ENCODE measurements around the gene ARL6IP4.

- PRO-cap, 3 experiments = peak in 3 of 3 experiments; most common plus-strand start chr12:122980703 (in 3); most common minus-strand start chr12:122980604 (in 1)
- RAMPAGE, long total RNA = no peak
These were observed at the start of gene ARL6IP4 for GRCh38 chr12:122980122-122981032. Gene ARL6IP4 (plus strand): TSS chr12:122980681.

DNA sequence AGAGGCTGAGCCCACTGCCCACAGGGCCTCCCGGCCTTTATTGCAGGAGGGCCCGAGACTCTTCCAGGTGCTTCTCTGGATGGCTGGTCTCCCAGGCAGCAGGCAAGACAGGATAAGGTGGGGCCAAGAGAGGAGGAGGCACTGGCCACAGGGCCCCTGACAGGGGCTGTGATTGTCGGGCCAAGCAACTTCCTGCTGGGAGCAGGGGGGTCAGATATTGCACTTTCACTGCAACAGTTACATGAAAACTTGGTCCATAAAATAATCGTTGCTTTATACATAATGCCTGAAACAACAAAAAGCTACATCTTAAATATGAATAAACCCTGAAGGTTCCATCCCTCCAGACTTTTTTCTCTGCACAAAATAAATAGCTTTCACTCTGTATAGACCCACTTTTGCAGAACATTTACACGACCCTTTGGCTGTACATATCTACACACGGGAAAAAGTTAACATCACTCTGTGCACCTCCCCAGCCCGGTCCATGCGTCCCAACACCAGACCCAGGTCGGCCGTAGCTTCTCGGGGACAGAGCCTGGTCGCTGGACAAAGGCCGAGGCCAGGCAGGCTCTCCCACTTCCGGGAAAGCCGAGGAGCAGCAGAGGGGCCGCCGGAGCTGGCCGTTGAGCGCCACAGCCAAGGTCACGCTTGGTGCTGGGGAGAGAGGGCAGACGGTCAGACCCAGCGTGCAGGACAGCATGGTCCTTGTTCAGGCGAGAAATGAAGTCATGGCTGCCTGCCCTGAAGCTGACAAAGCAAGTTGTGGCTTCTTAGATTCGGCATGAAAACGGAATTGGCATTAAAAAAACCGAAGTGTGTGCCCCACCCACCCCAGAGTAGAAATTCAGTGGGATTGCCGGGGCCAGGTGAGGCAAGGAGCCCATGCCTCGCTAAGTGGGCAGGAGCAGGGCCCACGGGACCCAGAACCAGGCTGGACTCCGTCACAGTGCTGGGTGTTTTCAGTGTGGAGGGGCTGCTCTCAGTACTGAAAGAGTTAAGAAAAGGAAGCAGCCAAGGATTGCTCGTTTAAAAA lies 4.0 kb downstream of the ARL6IP4 start:
- PRO-cap, 3 experiments = no peak in any of the 3 experiments
- RAMPAGE, long total RNA = no peak

GRCh38 chr12:122998256-122998515 lies 17.7 kb downstream of the ARL6IP4 start:
- PRO-cap, 3 experiments = no peak in any of the 3 experiments
- RAMPAGE, long total RNA = no peak

- PRO-cap, 3 experiments = no peak in any of the 3 experiments
- RAMPAGE, long total RNA = no peak
These were observed 43.9 kb downstream of the PITPNM2 start for GRCh38 chr12:123106857-123107429.

- PRO-cap, 3 experiments = no peak in any of the 3 experiments
- RAMPAGE, long total RNA = no peak
These were observed 41.5 kb downstream of the PITPNM2 start for GRCh38 chr12:123109292-123109872.

DNA sequence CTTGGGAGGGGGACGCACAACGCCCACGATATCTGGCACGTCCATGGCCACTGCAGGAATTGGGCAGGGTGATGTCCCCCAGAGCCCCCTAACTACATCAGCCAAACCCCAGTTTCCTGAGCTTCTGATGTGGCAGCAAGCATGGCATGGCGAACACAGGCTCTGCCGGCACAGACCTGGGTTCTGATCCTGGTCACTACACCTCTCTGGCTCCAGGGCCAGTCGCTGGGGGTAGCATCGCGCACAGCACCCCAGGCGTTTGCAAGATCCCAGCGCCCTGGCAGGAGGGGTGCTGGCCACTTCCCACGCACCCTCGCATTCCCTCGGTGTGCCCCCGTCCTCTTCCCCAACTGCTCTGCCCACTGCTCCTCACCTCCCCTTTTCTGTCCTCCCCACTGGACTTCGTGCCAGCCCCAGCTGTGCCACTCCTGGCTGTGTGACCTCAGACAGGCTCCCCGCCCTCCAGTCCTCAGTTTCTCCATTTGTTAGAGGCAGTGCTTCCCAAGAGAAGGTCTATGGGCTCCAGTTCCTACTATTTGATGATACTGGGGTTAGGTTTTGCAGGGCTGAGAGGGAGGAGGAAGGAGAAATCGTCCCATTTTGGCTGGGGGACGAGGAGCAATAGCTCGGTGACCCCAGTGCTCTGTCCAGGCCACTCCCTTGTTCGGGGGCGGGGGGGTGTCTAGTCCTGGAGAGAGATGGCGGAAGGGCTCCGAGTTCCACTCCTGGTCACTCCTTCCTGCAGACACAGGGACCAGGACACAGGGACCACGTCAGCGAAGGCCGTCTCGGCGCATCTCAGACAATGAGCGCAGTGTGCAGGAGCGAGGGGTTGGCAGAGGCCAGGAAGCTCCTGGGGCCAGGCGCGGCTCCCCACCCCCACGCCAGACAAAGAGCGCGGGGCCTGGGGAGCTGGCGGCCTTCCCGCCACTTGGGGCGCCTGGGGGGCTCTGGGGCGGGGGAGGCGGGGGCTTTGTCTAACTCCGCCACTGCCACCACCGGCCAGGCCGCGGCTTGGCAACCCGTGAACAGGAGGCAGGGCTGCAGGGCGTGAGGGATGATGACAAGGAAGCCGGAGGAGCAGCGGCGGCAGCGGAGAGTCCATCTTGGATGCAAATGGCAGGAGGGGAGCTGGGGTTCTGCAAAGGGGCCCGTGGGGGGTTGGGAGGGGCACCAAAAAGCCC lies 2.5 kb downstream of the CDK2AP1 start:
- PRO-cap, 3 experiments = peak in 1 of 3 experiments; most common plus-strand start position 1,092 of the sequence (in 1); most common minus-strand start position 800 of the sequence (in 1)
- RAMPAGE, long total RNA = no peak

- PRO-cap, 3 experiments = no peak in any of the 3 experiments
- RAMPAGE, long total RNA = no peak
These were observed 767 bp downstream of the KMT5A start for GRCh38 chr12:123384380-123385418.

- PRO-cap, 3 experiments = no peak in any of the 3 experiments
- RAMPAGE, long total RNA = no peak
These were observed 3.9 kb downstream of the KMT5A start for GRCh38 chr12:123387809-123388250.

DNA sequence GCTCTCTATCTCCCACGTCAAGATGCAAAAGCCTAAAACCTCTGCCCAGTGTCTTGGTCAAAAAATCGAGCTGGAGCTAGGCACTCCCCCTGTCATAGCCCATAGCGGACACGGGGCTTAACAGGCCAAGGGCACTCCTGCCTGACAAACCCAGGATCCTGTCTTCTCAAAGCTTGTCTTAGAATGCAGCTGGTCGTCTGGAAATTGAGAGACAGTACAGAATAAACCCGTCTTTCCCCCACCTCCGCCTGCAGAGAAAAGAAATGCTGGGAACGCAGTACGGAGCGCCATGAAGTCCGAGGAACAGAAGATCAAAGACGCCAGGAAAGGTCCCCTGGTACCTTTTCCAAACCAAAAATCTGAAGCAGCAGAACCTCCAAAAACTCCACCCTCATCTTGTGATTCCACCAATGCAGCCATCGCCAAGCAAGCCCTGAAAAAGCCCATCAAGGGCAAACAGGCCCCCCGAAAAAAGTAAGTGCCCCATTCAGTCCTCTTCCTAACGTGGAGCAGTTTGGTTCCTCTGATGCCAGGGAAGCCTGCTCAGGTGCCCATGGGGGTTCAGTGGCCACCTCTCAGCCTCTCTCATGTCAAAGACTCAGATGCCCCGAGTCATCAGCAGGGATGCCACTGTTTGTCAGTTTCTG lies 11.0 kb downstream of the KMT5A start:
- PRO-cap, 3 experiments = no peak in any of the 3 experiments
- RAMPAGE, long total RNA = no peak

DNA sequence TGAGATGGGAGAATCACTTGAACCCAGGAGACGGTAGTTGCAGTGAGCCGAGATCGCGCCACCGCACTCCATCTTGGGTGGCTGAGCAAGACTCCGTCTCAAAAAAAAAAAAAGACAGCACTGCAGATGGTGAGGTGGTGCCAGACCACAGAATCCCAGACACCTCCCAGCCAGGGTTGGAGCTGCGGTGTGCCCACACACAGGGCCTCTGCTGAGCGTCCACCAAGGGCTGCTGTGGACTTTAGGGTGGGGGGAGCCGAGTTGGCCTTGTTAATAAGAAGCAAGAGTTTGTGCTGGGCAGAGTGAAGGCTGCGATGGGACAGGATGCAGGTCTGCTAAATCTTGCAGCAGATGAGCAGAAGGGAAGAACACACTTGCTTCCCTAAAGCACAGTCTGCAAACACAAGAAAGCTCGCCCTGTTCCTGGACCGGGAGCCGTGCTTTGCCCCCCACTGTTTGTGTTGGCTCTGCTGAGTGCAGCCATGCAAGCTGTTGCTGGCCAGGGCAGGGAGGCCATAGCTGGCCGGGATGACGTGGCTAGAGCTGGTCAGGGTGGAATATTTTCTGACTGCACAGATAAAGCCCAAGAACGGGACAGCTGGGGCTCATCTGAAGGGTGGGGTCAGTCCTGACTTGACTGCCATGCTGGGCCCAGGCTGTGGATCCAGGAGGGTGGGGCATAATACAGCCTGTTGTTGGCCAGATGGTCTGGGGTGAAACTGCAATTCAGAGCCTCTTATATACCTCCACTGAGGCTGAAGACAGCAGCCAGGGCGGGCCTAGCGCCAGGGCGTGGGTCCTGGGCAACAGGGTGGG lies 14.5 kb downstream of the KMT5A start:
- PRO-cap, 3 experiments = peak in 1 of 3 experiments; most common plus-strand start position 169 of the sequence (in 1); most common minus-strand start position 92 of the sequence (in 1)
- RAMPAGE, long total RNA = no peak

- PRO-cap, 3 experiments = no peak in any of the 3 experiments
- RAMPAGE, long total RNA = no peak
These were observed 15.8 kb downstream of the RILPL2 start for GRCh38 chr12:123420612-123421152.

- PRO-cap, 3 experiments = no peak in any of the 3 experiments
- RAMPAGE, long total RNA = no peak
These were observed 20.2 kb downstream of the RILPL1 start for GRCh38 chr12:123513423-123513622.

DNA sequence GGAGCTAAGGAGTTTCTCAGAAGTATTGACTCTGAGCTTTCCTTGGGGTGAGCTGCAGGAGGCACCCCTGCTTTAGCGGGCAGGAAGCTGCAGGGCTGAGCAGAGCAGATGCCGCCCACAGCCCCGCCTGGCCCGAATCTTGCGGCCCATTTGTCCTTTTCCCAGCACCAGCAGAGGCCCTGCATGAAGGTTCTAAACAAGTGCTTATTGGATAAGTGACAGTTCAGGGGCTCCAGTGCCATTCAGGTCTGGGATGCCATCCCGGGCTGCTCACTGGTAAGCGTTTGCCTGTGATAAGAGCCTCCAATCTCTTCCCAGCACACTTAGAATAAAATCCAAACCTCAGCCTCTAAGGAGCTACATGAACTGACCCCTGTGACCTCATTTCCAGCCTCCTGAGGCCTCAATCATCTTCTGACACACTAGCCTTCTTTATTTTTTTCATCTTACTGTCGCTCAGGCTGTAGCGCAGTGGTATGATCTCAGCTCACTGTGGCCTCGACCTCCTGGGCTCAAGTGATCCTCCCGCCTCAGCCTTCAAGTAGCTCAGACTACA lies 11.3 kb downstream of the RILPL1 start:
- PRO-cap, 3 experiments = no peak in any of the 3 experiments
- RAMPAGE, long total RNA = no peak

DNA sequence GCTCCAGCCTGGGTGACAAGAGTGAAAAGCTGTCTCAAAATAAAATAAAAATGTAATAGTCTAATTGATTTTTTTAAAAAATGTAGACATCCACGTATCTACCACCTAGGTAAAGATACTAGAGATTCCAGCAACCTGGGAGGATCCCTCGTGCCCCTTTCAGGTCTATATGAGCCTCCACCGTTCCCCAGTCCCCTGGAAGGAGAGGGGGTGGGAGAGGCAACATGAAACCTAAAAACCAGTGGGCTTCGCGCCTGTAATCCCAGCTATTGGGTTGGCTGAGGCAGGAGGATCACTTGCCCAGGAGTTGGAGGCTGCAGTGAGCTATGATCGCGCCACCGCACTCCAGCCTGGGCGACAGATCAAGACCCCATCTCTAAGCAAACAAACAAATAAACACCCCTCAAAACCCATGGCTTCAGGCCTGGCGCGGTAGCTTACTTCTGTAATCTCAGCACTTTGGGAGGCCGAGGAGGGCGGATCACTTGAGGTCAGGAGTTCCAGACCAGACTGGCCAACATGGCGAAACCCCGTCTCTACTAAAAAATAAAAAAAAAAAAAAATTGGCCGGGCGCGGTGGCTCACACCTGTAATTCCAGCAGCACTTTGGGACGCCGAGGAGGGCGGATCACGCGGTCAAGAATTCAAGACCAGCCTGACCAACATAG lies 1.1 kb upstream of the TMED2 start:
- PRO-cap, 3 experiments = peak in 1 of 3 experiments; most common plus-strand start position 604 of the sequence (in 1); most common minus-strand start position 538 of the sequence (in 1)
- RAMPAGE, long total RNA = no peak

DNA sequence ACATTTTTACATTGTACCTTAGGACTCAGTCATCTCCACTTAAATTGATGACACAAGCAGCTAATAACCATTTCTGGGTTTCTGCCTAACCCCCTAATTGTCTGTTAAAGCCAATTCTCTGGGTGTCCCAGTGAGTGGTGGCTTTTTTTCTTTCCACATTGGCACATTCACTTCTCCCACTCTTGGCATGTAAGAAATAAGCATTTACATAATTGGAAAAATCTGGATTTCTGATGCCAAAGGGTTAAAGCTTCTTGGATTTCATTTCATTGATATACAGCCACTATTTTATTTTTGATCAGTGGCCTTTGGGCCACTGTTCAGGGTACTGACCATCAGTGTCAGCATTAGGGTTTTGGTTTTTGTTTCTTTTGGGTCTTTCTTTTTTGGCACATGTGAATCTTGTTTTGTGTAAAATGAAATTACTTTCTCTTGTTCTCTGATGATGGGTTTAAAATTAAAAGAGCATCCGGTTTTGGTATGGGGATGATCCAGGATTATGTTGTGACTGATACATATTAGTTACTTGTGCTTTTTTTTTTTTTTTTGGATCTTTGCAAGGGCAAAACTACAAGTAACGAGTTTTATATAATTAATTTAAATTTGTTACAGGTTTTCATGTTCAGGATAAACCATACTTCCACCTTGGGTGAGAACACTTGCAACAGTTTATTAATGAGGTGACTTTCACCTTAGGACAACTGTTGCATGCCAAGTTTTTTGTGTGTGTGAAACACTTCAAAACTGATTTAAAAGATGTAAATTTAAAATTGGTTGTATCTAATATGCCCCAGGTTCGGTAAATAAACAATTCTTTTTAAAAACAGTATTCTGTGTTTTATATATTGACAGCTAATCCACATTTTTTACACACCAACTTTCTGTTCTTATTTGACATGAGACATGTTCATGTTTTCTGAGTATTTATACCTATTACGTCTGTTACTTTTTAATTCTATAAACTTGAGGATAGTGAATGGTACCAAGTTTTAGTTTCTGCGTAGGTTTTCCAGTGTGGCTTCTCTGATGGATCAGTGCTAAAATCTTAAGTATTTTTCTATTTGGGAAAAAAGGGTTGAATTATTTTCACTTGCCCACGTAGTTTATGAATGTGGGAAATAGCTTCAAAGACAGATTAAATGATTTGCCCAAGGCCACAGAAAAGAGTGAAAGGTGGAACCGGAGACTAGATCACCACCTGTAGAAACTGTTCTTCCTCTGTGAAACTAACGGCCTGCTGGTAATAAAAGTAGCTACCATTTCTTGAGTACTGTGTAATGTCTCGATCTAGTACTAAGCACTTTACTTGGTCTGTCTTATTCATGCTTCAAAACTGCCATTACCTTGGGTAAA lies 4.1 kb upstream of the DDX55 start:
- PRO-cap, 3 experiments = no peak in any of the 3 experiments
- RAMPAGE, long total RNA = no peak

- PRO-cap, 3 experiments = no peak in any of the 3 experiments
- RAMPAGE, long total RNA = no peak
These were observed 13.9 kb downstream of the ATP6V0A2 start for GRCh38 chr12:123726079-123726366.

DNA sequence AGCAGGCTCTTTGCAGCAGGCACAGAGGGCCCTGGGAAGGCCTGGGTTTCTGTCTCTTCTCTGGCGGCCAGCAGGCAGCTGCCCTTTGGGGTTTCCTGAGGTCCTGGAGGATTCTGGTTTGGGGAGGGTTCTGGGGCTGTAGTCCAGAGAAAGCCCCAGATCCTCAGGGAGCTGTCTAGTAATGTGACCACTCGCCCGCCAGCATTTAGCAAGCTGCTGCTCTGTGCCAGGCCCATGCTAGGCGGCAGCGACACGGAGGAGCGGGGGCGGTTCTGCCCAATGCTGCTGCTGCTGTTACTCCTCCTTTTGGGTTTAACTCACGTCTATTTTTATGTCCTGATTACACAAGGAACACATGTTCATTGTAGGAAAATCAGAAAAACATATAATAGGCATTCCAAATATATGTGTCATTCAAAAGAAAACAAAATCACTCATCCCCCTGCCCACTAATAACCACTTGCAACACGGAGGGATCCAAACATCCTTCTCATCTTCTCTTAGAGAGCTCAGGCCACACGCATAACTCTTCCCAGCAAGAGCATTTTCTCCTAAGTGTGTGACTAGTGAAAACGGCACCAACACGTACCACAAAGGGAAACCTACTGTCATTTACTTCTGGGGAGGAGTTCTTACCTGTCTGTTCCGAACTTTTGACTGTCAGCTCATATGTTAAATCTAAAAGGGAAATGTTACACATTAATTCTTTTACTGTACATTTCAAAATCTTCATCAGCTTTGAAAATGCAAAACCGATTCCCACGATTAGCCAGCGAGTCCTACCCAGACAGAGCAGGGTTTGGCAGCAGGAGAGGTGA lies 30.3 kb downstream of the CCDC92 start:
- PRO-cap, 3 experiments = no peak in any of the 3 experiments
- RAMPAGE, long total RNA = no peak

DNA sequence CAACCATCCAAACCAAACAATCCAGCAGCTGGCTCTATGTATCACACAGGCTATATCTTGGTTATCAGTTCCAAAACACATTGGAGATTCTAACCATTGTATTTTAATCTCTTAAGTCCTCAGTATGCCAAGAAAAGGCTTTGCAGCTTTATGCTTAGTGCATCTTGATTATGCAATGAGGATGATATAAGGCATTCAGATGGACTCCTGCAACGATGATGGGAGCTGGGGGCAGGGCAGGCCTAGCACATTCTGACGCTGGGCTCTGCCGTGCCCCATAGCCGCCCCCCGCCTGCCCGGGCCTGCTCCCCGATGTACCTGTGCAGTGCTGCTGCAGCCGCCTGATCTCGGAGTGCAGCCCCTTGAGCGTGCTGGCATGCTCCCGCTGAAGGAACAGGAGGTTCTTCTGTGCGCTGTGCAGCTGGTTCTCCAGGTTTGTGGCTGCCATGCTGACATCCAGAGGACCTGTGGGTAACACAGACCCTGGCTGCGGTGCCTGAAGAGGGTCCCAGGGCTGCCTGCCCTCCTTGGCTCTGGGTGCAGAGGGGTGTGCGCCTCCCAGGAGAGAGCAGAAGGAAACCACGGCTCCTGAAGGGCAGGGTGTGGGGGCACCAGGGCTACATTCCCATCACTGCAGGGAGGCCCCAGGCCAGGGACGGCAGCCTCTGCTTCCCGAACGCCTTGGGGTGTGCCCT lies 29.5 kb downstream of the CCDC92 start:
- PRO-cap, 3 experiments = no peak in any of the 3 experiments
- RAMPAGE, long total RNA = no peak

GRCh38 chr12:123949364-123950056 lies 23.1 kb downstream of the CCDC92 start:
- PRO-cap, 3 experiments = no peak in any of the 3 experiments
- RAMPAGE, long total RNA = no peak

GRCh38 chr12:123983802-123984140 lies 10.8 kb downstream of the ZNF664 start:
- PRO-cap, 3 experiments = no peak in any of the 3 experiments
- RAMPAGE, long total RNA = no peak

Measured in cerebellum (tissue), 5 donors.